Neural progenitor cell (in vitro differentiated cells): ENCODE measurements around the genes ULBP1 and PLEKHG1.

GRCh38 chr6:149128274-149129030, 189.1 kb upstream of the TAB2 start:
- RAMPAGE, long total RNA: no peak

GRCh38 chr6:149169916-149170231, 147.6 kb upstream of the TAB2 start:
- RAMPAGE, long total RNA: no peak

GRCh38 chr6:149228507-149228815, 89.1 kb upstream of the TAB2 start:
- RAMPAGE, long total RNA: no peak

- RAMPAGE, long total RNA: no peak
Measured at GRCh38 chr6:149271819-149272104, 45.8 kb upstream of the TAB2 start.

- RAMPAGE, long total RNA: no peak
Measured at GRCh38 chr6:149331057-149332275, 14.0 kb downstream of the TAB2 start.

DNA sequence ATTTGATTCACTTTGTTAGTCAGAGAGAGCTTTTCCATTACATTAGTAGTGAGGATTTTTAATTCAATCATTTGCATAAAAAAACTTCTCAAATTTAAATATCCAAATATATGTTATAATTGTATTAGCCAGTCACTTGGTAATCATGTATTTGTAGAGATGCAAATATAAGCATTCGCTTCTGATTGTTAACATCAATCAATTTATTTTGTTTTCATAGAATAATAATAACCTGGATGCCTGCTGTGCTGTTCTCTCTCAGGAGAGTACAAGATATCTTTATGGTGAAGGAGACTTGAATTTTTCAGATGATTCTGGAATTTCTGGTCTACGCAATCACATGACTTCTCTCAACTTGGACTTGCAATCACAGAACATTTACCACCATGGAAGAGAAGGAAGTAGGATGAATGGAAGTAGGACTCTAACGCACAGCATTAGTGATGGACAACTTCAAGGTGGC, 22.2 kb upstream of the SUMO4 start:
- RAMPAGE, long total RNA: no peak

GRCh38 chr6:149473021-149473810, 11.6 kb downstream of the ZC3H12D start:
- RAMPAGE, long total RNA: no peak

DNA sequence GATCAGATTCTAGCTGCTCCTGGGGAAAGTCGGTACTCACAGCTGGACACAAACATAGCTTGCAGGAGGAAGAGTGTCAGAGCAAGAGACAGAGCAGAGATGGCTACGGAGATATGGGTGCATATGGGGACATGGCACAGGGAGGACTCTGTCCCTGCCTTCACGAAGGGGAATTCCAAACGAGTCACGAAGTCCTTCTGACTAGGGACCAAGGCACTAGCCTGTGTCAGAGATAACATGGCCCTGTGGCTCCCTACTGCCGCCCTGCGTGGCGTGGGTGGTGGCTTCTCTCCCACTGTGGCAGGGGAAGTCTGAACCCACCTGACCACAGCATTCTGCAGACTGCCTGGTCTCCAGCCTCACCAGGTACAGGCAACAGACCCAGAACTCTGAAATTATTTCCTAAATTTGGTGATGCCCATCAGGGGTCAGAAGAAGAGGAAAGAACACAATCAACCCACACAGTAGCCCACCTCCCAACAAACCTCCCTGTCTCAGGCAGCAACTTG, 576 bp upstream of the ZC3H12D start:
- RAMPAGE, long total RNA: no peak

DNA sequence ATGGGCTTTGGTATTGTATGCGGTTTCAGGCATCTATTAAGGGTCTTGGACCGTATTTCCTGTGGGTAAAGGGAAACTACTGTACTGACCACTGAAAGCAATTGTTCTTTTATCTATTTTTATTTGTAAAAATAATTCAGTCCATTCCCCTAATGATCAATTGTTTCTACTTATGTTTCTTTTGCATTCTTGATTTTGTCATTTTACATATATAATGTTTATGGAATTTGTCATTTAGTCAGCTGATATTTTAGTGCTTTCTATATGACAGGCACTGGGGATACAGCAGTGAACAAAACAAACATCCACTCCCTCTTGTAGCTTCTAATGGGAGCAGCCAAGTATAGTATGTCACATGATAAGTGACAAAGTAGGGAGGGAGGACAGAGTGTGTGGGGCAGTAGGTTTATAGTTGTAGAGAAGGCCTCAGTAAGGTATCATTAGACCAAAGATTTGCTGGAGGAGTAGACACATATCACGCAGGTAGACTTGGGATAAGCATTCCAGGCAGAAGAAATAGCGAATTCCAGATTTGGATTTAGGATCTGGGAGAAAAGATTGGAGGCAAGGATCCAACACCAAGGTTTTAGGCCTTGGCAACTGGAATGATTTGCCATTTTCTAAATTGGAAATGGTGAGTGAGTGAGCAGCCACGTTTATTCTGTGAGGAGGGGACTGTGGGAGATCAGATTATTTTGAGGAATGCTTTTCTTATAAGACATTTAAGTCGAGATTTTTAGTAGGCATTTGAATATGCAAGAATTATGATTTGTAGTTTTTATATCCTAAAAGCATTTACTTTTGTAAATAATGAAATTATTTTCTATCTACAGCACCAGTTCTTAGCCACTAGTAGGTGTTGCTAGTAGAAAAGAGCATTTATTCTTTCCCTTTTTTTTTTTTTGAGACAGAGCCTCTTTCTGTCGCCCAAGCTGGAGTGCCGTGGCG, 6.2 kb downstream of the PCMT1 start:
- RAMPAGE, long total RNA: no peak

- RAMPAGE, long total RNA: no peak
Measured at GRCh38 chr6:149810372-149811491, 53.4 kb downstream of the LRP11 start.

DNA sequence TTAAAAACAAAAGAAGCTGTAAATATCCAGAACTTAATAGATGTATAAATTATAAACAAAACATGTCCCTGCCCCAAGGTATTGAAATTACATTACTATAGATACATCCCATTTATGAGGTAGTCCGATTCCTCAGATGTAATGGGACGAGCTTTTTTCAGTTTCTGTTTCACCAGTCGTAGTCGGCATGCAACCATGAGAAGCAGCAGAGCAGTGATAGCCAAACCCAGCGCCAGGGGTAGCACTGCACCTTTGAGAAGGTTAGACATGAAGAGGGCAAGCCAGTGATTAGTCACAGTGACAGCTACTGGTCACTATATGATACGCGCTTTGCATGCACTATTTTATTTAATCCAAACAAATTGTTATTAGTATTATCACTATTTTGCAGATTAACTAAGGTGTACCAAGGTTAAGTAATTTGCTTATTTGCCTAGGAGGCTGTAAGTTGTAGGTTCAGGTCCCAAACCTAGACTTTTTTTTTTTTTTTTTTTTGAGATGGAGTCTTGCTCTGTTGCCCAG, 43.6 kb downstream of the LRP11 start:
- RAMPAGE, long total RNA: no peak

- RAMPAGE, long total RNA: no peak
Measured at GRCh38 chr6:149895634-149896340, 2.1 kb downstream of the RAET1E start.

DNA sequence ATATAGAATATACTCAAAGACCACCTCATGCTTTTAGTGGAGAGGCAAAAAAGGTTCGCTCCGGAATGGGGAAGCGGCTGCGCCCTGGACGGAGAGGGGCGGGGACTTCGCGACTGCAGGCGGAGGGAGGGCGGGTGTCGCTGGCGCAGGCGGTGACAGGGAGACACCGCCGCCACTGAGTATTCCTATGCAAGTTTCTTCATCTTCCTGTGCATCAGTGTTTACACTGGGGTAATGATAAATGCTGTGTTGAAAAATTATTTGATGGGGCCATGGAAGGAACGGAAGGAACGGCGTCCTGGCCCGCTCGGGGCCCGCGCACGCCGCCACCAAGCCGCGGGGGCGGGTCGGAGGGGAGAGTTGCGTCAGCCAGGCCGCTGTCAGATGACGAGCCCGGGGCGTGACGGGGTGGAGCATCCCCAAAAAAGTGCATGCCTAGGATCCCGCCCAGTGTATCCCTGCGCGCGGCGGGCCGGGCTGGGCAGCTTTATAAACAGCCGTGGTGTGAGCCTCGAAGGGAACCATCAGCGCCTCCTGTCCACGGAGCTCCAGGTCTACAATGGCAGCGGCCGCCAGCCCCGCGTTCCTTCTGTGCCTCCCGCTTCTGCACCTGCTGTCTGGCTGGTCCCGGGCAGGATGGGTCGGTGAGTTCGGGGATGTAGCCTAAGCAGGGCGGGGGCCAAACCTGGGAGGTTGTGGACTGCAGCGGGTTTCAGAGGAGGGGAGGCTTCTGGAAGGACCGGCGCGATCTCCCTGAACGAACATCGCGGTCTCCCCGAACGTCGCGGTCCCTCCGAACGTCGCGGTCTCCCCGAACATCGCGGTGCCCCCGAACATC, at the start of gene ULBP1:
ULBP1 (plus strand) TSS at position 453 of the 838 bp plus-strand sequence.
- RAMPAGE, long total RNA: no peak

GRCh38 chr6:150214640-150214947, 71.8 kb downstream of the PPP1R14C start:
- RAMPAGE, long total RNA: no peak

GRCh38 chr6:150599620-150600068, at the start of gene PLEKHG1:
Gene PLEKHG1 (plus strand): TSS chr6:150599885.
- RAMPAGE, long total RNA: no peak

DNA sequence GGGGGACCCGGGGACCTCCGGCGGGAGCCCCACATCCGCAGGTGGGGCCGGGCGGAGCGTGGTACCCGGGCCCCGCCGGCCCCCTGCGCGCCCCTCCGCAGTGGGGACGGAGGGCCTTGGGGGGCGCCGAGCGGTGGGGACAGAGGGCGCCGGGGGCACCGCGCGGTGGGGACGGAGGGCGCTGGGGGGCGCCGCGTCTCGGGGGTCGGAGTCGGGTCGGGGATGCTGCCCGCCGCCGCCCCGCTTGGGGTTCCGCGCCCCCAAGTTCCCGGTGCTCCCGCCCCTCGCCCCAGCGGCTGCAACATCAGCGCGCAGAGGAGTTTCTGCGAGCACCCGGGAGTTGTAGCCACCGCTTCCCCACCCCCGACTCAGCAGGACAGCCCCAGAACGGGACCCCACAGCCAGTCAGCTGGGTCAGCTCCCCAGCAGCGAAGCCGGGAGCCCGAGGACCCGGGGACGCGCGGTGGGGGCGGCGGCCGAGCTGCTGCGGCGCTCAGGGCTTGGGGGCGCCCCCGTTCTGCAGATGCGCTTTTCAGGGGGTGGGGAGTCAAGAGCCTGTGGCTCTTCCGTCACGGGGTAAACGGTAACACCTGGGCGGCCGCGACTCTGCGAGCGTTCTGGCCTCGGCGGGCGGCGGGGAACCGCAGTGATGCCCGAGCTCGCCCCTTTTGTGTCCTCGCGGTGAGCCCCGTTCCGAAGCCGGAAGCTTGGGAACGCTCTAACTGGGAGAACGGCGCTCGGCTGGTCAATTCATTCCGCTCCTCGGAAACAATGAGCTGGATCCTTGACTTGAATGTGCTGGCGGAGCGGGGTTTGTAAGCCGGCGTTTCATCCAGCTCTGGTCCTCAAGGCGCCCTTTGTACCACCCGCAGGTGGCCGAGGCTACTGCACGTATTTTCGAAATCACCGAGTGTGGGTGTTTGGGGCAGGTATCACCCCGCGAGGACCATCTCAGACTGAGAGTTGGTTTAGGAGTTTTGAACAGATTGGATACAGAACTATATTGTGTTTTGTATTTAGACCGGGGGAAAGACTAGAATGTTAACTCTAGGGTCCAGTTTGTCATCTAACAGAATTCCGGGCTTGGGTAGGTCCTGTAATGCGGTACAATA, 740 bp downstream of the PLEKHG1 start:
- RAMPAGE, long total RNA: no peak

- RAMPAGE, long total RNA: no peak
Measured at GRCh38 chr6:150631662-150632505, 32.2 kb downstream of the PLEKHG1 start.

DNA sequence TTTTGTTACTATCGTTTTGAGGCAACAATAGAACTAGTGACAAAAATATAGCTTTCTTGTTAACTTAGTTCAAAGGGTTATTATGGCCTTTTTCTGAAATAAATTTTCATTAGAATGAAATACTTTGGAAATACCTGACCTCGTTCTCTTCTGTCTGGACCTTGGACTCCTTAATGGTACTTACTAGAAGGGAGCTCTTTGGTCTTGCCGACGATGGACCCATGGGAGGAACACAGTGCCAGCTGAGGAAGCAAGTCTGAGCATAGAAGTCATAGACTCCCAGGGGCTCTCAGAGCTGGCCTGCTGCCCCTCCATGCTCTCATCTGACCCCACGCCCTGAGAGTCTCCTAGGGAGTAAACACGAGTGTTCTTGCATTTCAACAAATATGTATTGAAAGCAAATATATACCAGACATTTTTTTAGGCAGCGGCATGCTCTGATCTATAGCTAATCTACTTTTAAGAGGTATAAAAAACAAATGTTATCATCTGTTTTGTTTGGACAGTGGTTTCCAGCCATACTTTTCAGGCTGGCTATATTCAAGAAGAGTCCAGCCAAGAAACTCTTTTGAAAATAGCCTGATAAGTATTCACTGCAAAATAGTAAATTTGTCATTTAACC, 87.9 kb downstream of the PLEKHG1 start:
- RAMPAGE, long total RNA: no peak

- RAMPAGE, long total RNA: no peak
Measured at GRCh38 chr6:150711646-150712589, 112.2 kb downstream of the PLEKHG1 start.

DNA sequence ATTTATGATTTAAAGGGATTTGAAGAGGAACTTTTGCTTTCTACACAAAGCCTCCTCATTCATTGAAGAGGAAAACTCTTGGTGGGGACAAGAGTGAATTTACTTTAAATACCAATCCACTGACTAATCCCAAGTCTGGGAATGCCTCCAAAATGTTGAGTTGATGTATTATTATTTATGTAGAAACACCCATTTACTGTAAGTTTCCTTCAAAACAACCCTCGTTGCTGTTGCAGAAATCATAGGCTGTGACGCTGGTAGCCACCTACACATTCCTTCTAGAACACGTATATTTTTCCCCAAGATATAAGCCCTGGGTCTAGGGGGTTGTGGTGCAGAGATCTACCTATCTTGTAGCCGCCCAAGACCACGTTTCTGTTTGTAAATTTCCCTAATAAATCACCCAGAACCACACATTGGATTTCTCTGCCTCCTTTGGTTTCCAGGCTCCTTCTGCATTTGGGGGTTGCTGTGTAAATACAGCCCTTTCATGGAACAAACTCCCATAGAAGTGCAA, 7.9 kb upstream of the MTHFD1L start:
- RAMPAGE, long total RNA: no peak